Heart left ventricle (tissue), 7 donors: ENCODE measurements around the gene KLHL25.

- PRO-cap, 6 experiments, result peak in 2 of 6 experiments; most common plus-strand start chr15:85584272 (in 1); most common minus-strand start chr15:85584250 (in 1)
- RAMPAGE, long total RNA, 2 experiments, result no peak in any of the 2 experiments
- RRBS, result no CpG with 5 or more reads among the region's 3 CpGs
Observed at GRCh38 chr15:85583823-85584633, 203.6 kb downstream of the AKAP13 start.

DNA sequence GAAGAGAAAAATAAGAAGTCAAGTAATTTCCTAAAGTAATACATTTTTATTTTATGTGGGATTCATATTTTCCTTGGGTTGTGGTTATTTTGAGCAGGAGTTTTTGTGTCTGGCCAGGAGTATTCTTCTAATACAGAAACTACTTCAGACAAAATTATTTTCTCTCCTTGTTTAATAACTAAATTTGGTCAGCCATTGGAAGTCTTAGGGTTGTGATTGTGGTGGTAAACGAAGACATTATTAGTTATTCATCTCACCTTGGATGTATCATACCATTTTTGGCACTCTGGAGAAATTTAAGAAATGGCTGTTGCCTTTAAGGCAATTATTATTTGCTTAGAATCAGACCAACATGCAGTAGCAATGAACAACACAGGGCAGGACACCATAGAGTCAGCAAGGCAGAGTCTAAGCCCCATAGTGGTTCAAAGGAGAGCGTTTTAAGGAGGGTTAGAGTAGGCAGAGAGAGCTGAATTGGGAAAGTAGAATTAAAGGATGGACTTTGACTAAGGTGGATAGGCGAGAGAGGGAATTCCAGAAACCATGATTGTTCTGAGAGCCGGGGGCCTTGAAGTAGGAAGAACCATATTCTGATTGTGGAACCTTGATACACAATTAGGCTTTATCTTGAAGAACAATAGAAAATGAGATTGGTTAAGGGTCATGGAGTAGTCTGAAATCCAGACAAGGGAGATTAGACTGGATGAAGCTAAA, 186.4 kb downstream of the KLHL25 start:
- PRO-cap, 6 experiments, result no peak in any of the 6 experiments
- RAMPAGE, long total RNA, 2 experiments, result no peak in any of the 2 experiments
- RRBS, result no CpG with 5 or more reads among the region's 4 CpGs

DNA sequence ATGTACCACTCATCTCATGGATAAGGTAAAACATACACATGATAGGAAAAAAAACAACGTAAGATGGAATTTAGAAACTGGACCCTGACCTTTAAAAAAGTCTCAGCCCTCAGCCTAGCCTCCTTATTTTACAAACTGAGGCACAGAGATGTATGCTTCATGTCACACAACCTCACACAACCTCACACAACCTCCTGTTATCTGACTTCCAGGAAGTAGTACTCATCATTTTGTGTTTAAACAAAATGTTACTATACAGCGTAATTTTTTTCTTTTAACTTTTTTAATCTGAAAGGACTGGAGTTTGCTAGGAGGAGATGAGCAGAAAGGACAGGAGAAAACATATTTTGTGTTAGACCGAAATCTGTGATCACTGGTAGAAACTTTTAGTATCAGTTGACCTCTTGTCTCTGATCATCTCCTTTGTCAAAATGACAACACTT, 107.7 kb downstream of the KLHL25 start:
- PRO-cap, 6 experiments, result peak in 2 of 6 experiments; most common plus-strand start position 289 of the sequence (in 2)
- RAMPAGE, long total RNA, 2 experiments, result no peak in any of the 2 experiments
- RRBS, result no CpG with 5 or more reads among the region's 3 CpGs

DNA sequence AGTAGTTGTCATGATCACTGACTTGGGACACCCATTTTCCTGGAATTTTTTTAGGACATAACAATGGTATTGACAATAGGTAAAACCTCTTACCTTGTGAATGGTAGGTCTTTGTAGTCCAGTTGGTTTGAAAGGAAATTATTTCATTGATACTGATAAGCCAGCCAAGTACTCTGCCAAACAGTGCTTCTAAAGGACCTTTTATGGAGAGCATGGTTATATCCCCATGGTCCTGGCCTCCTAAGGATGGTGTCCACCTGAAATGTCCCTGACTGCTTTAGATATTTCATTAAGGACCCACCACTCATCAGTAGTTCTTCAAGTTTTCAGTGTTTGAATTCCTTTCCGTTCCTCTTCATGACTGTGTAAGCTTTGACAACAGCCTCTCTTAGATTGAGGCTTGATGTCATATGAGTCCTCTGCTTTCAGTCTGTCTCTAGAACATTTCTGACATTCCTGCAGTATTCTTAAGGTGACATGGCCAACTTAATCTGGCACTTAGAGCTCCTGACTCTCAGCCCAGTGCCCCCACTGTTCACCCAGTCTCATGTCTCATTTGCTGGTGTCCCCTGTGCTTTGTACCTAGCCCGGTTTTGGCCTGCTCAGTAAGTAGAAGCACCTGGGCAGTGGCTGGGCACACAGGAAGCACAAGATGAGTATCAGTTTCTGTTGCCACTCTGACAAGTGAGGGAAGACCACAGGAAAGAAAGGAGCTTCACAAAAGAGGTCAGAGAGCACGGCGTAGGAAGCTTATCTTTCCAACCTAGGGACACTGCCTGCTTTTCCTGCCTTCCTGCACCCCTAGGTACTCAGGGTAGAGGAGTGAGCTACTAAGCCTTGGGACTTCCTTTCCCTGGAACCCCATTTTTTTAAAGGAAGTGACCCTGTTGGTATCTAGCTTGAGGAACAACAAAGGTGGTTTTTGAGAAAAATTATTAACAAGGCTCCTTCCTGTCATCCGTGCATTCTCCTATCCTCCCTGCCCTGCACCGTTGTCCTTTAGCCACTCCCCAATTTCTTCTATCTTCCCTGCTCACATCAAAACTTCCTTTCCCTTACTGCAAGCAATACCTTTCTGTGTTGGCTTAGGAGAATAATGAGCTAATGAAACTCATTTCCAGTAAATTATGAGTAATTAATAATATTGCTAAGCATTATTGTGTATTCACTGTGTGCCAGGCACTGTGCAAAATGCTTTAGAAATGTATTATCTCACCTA, 103.2 kb downstream of the KLHL25 start:
- PRO-cap, 6 experiments, result no peak in any of the 6 experiments
- RAMPAGE, long total RNA, 2 experiments, result no peak in any of the 2 experiments
- RRBS, result no CpG with 5 or more reads among the region's 6 CpGs

- PRO-cap, 6 experiments, result no peak in any of the 6 experiments
- RAMPAGE, long total RNA, 2 experiments, result no peak in any of the 2 experiments
- RRBS, result no CpG with 5 or more reads among the region's 5 CpGs
Observed at GRCh38 chr15:85717700-85718366, 76.9 kb downstream of the KLHL25 start.

DNA sequence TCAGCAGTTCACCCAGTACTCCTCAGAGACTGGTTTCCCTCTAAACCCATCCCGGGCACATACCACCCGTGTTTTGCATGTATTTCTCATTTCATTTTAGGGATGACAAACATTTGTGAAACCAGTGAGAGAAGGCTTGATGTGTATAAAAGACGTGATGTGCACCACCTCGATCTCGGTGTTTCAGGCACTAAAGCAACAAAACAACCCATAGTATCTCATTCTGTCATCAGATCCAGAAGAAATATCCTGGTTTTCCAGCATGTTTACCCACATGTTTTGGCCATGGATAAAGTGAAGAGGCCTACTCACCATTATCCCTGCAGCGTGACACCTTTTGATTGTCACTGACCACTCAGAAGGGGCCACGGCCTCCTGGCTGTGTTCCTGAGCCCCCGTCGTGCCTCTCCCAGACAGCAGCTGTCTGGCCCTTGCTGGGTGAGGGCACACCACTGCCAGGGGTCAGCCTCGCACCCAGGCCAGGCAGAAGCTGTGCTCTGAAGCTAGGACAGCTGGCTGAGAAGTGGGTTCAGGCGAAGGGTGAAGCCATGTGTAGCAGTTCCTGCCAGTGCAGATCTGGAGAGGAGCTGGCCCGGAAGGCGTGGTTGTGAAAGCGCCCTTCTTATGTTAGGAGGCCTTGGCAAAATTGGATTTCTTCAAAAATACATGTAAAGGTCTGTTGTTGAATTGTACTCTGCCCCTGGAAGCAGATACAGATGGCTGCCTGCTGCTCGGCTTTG, 49.3 kb downstream of the KLHL25 start:
- PRO-cap, 6 experiments, result no peak in any of the 6 experiments
- RAMPAGE, long total RNA, 2 experiments, result no peak in any of the 2 experiments
- RRBS, result 87% methylated on average over 1 of the region's 15 CpGs

GRCh38 chr15:85757553-85757803, 37.2 kb downstream of the KLHL25 start:
- PRO-cap, 6 experiments, result peak in 1 of 6 experiments; most common minus-strand start chr15:85757659 (in 1)
- RAMPAGE, long total RNA, 2 experiments, result no peak in any of the 2 experiments
- RRBS, result no CpG with 5 or more reads among the region's 3 CpGs

DNA sequence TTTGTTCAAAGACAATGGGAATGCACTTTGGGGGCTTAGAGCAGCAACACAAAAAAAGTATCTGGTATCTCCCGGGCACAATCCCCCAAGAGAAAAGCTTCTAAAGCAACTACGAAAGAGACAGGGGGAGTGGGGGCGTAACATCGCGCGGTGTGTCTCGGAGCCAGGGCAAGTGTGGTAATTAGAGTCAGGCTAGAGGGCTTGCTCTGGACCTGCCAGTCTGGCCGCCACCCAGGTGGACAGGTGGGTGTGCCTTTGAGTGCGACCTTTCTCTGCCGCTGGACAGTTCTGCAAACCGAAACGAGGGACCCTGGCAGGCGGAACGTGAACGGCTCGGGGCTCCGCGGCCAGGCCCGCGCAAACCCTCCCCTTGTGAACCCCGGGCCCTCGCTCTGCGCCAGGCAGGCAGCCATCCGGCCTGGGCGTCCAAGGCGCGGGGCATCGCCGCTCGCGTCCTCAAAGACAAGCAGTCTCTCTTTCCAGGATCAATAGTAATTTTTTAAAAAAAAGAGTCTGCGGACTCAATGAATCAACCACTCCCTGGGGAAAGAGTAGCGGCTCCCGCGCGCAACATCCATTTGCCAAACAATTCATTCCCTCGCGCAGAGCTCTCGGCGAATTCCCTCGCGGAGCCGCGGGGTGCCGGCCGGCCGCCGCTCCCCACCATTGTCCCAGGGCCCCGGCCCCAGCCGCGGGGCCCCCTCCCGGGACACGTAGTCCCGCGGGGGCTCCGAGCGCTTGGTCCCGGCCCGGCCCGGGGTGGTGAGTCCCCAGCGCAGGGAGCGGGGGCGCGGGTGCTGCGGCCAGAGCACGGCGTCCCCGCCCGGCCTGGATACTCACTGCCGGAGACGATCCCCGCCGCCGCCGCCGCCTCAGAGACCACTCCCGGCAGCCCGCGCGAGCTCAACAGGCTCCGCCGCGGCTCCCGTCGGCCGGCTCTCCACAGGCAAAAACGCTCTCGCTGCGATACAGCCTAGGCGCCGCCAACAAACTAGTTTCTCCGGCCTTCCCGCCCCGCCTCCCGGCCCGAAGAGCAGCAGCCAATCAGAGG, at the start of gene KLHL25:
TSS of gene KLHL25 (minus strand) at position 1,000 of the 1,051 bp plus-strand sequence.
- PRO-cap, 6 experiments, result peak in 6 of 6 experiments; most common plus-strand start position 293 of the sequence (in 1); most common minus-strand start position 963 of the sequence (in 5)
- RAMPAGE, long total RNA, 2 experiments, result no peak in any of the 2 experiments
- RRBS, result under 1% methylated on average over 42 of the region's 96 CpGs

DNA sequence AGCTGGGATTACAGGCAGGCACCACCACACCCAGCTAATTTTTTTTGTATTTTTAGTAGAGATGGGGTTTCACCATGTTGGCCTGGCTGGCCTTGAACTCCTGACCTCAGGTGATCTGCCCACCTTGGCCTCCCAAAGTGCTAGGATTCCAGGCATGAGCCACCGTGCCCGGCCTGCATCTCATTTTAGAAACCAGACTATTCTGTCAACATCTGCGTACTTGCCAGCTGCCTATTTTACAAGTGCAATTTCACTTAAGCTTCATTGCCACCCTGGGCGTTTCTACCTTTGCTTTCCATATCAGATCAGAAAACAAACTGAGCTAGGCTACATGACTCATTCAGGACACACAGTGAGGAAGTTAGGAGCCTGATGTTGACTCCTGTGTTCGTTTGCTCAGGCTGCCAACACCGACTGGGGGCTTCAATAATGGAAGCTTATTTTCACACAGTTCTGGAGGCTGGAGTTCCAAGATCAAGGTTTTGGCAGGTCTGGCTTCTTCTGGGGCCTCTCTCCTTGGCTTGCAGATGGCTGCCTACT, 42.3 kb upstream of the KLHL25 start:
- PRO-cap, 6 experiments, result no peak in any of the 6 experiments
- RAMPAGE, long total RNA, 2 experiments, result no peak in any of the 2 experiments
- RRBS, result no CpG with 5 or more reads among the region's 6 CpGs

DNA sequence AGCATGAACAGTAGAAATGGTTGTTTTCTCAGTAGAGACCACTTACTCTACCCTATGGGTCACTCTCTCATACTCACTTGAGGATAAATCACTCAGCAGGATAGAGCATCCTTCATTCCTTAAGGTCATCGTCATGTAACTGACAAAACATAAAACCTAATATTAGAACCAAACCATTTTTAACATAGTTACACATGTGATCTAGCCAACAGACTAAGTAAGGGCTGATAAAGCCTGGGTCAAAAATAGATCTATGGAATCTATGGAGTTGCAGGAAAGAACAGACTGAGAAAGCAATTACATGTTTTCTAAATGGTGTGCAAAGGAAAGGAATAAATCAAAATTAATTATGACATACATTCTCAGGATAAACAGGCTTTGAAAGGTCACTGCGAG, 769.0 kb downstream of the NTRK3 start:
- PRO-cap, 6 experiments, result peak in 1 of 6 experiments; most common plus-strand start position 242 of the sequence (in 1); most common minus-strand start position 137 of the sequence (in 1)
- RAMPAGE, long total RNA, 2 experiments, result no peak in any of the 2 experiments
- RRBS, result no CpG with 5 or more reads among the region's 2 CpGs

GRCh38 chr15:87510209-87510555, 746.4 kb downstream of the NTRK3 start:
- PRO-cap, 6 experiments, result no peak in any of the 6 experiments
- RAMPAGE, long total RNA, 2 experiments, result no peak in any of the 2 experiments
- RRBS, result no CpG with 5 or more reads among the region's 9 CpGs

DNA sequence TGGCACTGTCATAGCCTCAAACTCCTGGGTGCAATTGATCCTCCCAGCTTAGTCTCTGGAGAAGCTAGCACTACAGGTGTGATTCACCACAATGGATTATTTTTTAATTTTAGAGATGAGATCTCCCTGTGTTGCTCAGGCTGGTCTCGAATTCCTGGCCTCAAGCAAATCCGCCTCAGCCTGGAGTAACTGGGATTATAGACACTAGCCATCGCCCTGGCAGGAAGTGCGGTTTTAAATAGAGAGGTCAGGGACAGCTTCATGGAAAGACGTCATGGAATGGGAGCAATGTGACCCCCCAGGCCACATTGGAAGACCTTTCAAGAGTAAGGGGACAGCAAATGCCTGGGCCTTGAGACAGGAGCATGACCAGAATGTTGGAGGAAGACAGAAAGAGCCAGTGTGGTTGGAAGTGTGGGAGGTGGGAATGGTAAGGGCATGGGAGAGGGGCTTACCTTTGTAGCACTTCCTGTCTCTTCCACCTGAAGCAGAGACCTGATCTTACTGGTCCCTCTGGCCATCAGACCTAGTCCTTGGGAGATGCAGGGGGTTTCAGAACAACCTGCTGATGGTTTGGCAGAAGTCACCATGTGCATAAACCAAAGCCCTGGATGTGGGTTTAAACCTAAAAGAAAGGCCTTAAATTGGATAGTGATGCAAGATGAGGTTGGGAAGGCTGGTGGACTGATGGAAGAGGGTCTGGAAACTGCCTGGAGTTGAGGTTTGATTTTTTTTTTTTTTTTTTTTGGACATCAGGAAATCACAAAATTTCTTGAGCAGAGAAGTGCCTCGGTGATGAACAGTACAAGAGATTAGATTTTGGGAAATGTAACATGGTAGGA, 2.0 kb upstream of the ISG20 start:
- PRO-cap, 6 experiments, result no peak in any of the 6 experiments
- RAMPAGE, long total RNA, 2 experiments, result no peak in any of the 2 experiments
- RRBS, result no CpG with 5 or more reads among the region's 6 CpGs

DNA sequence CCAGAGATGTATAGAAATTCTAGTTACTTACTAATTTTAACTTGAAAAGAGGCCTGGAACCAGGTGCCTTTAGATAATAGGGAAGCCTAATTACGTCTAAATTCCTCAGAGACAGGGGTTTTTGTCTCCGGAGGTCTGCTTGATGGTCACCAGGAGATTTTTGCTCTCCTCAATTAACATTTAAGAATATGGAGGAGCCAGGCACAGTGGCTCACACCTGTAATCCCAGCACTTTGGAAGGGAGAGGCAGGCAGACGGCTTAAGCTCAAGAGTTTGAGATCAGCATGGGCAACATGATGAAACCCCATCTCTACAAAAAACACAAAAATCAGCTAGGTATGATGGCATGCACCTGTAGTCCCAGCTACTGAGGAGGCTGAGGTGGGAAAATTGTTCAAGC, 79.9 kb upstream of the MFGE8 start:
- PRO-cap, 6 experiments, result no peak in any of the 6 experiments
- RAMPAGE, long total RNA, 2 experiments, result no peak in any of the 2 experiments
- RRBS, result no CpG with 5 or more reads among the region's 3 CpGs

DNA sequence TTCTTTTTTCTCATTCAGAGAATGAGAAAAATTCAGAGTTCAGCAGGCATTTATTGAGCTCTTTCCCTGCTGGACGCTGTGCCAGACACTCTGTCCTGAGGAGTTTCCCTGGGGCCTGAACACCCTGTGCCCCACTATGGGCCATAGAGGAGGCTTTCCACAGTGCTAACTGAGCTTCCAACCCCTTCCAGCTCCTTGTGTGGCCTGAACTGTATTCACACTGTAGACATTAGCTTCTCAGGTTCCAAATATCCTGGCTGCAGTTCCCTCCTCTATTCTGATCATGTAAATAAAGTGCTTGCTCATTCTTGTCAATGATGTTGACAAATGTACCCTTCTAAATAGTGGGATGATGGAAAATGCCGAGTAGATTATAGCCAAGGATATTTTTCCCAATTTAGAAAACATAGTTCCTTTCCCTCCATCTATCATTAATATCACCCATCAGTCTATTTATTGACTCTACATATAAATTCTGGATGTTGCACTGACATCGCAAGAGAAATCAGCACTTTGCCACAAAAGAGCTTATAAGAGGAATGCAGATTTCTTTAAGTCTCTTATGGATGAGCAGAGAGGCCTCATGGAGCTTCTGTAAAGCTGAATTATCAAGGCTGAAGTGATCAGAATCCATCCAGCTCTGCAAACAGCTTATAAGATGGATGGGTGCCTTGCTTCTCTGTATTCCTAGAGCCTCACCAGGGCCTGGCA, 10.2 kb downstream of the ABHD2 start:
- PRO-cap, 6 experiments, result no peak in any of the 6 experiments
- RAMPAGE, long total RNA, 2 experiments, result no peak in any of the 2 experiments
- RRBS, result no CpG with 5 or more reads among the region's 3 CpGs

DNA sequence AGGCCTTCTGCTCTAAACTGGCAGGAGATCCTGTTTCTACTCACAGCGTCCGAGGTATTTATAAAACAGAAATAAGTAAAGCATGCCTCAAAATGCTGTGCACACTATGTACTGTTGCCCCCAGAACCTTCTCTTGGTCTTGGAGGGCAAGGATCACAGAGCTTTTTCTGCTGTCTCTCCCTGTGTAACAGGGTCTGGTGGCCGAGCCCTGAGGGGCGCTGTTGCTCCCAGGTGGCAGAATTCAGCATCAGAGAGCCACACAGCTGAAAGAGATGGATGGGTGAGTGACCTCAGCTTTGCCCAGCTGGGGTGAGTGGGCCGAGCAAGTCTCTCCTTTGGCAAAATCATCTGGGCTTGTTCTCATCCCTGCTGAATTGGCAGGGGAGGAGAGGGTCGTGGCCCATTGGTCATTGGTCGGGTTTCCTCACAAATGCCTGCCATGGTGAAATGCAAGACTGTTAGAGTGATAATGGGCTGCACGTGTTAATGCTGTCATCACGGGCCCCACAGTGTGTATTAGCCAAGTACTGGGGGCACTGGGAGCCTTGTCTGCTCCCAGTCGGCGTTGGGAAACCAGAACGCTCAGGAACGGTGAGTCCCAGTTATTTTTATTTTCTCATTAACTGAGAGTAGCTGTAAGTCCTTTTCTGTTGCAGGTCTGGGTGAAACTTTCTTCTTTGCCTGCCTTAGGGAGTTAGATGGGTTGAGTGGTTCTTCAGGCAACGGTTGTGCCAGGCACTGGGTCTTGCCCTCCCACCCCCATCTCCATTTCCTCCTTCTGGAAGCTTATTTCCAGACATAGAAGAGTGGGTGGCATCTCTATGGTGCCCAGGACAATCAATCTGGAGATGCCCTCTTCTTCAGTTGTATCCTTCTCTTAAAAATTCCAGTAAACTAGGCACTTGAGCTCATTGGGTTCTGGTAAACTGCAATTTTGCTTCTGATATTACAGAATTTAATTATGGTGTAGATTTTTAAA, 16.0 kb downstream of the ABHD2 start:
- PRO-cap, 6 experiments, result peak in 5 of 6 experiments; most common plus-strand start position 558 of the sequence (in 3); most common minus-strand start position 350 of the sequence (in 2)
- RAMPAGE, long total RNA, 2 experiments, result start-site peak on the plus strand in 2 of 2 experiments, centred at positions 545 to 559 of the sequence, 35 to 358 reads per replicate
- RRBS, result no CpG with 5 or more reads among the region's 14 CpGs

GRCh38 chr15:89115044-89115281, 26.7 kb downstream of the ABHD2 start:
- PRO-cap, 6 experiments, result no peak in any of the 6 experiments
- RAMPAGE, long total RNA, 2 experiments, result no peak in any of the 2 experiments
- RRBS, result no CpG with 5 or more reads among the region's 1 CpG

DNA sequence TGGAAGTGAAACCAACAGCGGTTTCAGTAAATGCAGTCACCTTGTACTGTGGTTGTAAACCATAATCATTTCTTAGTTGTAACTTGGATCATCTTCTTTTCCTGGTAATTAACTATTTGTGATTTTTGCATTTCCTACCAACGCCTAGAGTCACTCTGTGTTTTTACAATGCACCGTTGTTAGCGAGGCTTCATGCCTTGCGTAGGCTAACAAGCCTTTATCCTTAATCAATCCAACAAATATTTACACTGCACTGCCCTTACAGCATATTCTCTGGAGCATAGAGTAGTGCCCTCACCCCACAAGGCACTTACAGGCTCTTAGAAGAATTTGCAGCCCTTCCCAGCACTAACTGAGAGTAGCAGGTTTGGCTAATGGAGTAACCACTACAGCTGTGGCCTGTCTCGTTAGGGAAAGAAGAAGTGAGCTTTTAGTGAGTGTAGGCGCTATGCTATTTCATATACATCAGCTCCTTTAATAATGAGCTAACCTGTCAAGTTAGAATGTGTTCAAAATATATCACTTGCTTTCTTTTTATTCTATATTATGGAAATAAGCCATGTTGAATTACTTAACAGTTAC, 62.7 kb downstream of the ABHD2 start:
- PRO-cap, 6 experiments, result no peak in any of the 6 experiments
- RAMPAGE, long total RNA, 2 experiments, result no peak in any of the 2 experiments
- RRBS, result no CpG with 5 or more reads among the region's 7 CpGs

- PRO-cap, 6 experiments, result no peak in any of the 6 experiments
- RAMPAGE, long total RNA, 2 experiments, result no peak in any of the 2 experiments
- RRBS, result no CpG with 5 or more reads among the region's 9 CpGs
Observed at GRCh38 chr15:89178215-89178695, 43.1 kb downstream of the RLBP1 start.

DNA sequence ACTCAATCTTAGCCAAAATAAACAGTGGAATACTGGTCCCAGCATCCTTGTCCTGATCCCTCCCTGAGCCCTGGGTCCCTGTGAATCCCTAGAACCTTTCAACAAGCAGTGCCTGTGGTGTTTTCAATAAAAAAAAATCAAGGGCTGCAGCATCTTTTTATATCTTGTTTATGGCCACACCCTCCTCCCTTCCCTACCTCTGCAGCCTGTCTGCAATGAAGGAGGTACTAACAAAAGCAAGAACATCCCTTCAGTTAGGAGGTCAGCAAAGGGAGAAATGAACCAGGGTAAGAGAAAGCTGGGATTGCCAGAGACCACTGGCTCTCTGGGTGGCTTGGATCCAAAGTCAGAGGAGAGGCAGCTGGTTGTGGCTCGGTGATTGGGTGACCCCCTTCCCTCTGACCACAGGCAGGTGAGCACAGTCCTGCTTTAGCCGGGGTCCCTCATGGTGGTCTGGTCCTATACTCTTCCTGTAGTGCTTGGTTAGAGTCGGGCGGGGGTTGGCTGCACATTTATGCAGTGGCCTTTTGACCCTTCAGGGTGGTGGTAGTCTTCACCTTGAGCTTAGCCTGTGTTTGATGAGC, 37.7 kb downstream of the RLBP1 start:
- PRO-cap, 6 experiments, result no peak in any of the 6 experiments
- RAMPAGE, long total RNA, 2 experiments, result no peak in any of the 2 experiments
- RRBS, result no CpG with 5 or more reads among the region's 4 CpGs

DNA sequence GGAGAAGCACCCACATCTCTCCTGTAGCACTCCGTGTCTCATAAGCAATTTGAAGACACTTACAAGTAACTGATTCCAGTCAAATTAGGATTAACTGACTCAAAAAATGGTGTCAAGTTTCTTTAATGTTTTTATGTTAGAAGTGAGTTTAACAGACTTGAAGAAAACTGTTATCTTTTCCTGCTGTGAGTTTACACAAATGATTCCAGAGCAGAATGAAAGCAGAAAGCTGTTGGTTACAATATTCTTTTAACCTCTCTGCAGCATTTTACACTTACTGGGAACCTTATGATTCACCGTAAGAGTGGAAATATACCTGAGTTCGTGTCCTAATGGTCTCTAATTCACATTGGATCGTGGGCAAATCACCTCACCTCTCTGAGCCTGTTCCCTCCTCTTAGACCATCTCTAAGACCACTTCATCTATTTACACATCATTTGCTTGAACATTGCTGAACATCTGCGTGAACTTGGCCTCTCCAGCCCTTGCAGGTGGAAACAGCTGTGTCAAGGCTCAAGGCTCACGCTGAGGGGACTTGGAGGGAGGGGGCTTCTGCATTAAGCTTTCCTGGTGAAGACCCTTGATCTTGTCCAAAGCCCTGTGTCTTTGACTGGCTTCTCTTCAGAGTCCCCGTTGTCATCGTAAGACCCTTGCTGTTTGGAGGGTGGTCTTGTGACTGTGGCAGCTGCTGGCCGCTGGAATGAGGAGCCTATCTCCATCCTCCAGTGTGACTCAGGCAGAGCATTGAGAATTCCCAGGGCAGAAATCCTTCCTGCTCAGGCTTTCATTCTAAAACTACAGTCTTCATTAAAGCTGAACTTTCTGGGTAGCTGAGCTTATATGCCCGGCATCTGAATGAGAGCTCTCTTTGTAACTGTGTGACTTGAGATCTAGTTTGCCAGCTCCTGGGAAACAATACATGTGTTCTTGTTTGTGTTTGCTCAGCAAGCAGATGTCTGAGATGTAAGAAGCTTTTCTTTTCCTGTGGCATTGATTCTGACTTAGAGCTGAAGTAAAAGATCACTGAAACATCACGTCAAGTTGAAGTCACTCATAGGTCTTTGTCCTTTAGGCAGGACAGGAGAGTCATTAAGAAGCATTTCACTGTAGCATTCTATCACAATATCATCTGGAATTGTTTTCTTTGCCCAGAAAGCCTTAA, 22.7 kb downstream of the RLBP1 start:
- PRO-cap, 6 experiments, result no peak in any of the 6 experiments
- RAMPAGE, long total RNA, 2 experiments, result no peak in any of the 2 experiments
- RRBS, result no CpG with 5 or more reads among the region's 11 CpGs